Parotid gland (tissue), 1 donor: ENCODE results near the genes SLC30A10 and IARS2.

DNA sequence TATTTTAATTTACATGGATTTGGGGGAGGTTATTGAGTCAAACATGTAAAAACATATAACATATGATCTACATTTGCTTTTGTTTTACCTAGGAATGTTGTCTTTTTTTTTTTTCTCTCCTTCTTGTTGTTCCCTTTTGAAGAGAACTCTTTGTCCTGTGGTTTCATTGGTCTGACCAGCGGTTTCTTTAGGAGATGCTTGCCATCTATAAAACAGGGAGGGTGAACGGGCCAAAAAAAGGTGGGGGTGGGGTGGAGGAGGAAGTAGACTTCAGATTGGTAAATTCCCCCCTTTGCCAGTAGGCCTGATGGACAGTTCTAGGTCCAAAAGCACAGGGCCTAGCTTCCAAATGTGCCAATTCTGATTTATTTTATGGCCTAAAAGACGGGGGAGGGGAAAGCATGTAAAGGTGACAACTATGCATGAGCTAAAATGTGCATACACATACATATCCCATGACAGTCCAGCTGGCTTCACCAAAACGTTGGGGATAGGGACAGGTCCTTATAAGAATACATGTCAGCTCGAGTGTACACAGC lies 6.5 kb upstream of the PROX1 start:
- PRO-cap = no peak

DNA sequence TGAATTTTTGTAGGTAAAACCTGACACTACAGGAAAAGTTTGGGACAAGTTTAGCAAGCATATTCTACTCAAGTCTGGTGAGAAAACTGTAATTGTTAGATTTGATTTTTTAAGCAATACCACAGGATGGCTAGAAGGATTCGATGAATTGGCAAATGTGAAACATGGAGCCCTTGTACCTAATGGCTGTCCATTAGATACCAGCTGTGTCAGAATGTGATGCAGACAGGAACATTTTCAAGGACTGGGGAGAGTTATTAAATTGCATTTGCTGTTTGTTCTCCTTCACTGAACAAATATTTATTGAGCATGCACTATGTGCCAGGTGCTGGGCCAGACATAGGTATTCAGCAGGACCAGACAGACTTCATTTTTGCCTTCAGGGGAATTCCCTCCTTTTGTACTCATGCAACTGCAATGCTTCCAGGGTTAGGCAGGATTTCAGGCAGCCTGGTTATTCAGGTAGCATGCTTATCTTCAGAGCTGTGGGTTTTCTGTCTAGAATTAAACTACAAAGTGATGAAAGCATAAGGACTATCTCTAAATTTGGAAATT lies 64.3 kb upstream of the SMYD2 start:
- PRO-cap = no peak

DNA sequence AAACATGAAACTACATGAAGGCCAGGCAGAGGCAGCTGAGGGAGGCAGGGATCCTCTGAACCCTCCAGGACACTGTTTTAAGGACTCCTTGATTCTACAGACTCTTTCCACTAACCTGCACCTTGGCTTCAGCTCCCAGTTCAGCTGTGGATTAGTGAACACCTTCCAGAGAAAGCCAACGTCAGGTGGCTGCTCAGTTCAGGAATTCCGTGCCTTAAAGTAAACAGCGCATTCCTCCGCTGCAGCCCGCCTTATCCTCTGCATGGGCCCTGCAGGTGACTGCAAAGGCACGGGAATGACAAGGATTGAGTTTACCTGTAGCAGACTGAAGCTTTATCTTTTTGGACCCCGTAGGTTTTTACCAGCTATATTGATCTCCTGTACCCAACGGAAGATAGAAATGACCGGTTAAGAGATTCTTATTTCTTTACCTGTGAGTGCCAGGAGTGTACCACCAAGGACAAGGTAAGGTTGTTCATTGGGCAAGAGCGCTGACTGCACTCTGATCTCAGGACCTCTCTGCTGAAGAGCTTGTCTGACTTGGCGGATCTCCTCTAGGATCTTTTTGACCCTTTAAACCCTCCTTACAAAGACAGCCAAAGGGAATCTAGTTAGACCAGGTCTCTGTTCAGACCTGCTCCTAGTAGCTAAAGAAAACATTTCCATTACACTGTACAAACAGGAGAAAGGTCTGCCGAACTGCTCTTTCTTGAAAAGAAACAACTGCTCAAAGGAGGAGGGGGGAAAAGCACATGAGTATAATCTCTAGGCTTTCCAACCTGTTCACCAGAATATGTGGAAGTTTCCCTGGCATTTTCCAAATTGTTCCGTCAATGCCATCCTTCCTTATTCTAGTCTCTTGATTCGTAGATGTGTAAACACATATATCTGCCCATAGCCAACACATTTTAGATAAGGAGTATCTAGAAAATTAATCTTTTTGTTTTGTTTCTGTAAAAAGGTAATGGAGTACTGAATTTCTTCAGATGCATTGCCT lies 49.2 kb downstream of the SMYD2 start:
- PRO-cap = no peak

- PRO-cap = no peak
These were observed 129.1 kb downstream of the PTPN14 start for GRCh38 chr1:214422358-214422719.

- PRO-cap = no peak
These were observed 123.5 kb downstream of the PTPN14 start for GRCh38 chr1:214427733-214428403.

DNA sequence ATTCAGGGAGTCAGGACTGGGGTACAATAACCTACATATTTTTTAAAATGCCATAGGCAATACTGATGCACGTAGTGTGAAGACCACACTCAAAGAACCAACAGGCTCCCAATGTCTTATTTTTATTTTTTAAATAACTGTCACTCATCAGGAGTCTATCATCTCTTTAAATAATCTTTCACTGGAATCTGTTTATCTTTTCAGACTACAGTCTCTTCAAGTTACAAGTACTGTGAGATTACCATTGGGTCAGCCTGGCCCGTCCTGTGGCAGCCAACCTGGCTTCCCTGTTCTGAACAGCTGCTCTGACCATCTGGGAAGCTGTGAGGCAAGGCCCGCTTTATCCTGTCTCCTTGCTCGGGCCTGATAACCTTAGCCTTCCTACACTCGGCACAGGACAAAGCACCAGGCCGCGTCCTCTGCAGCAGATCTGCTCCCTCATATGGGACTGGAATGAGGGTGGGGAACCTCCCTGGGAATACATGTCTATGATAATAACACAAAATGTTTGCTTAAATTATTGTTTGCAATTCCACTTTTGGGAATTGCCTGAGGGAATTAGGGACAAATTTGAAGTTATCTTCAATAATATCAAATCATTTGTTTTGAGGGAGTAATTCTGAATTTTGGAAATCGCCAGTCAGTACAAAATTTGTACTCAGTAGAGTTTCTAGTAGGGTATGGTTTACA lies 113.3 kb downstream of the PTPN14 start:
- PRO-cap = no peak

GRCh38 chr1:214445415-214446385 lies 105.7 kb downstream of the PTPN14 start:
- PRO-cap = no peak

- PRO-cap = no peak
These were observed 87.0 kb downstream of the PTPN14 start for GRCh38 chr1:214464172-214464985.

DNA sequence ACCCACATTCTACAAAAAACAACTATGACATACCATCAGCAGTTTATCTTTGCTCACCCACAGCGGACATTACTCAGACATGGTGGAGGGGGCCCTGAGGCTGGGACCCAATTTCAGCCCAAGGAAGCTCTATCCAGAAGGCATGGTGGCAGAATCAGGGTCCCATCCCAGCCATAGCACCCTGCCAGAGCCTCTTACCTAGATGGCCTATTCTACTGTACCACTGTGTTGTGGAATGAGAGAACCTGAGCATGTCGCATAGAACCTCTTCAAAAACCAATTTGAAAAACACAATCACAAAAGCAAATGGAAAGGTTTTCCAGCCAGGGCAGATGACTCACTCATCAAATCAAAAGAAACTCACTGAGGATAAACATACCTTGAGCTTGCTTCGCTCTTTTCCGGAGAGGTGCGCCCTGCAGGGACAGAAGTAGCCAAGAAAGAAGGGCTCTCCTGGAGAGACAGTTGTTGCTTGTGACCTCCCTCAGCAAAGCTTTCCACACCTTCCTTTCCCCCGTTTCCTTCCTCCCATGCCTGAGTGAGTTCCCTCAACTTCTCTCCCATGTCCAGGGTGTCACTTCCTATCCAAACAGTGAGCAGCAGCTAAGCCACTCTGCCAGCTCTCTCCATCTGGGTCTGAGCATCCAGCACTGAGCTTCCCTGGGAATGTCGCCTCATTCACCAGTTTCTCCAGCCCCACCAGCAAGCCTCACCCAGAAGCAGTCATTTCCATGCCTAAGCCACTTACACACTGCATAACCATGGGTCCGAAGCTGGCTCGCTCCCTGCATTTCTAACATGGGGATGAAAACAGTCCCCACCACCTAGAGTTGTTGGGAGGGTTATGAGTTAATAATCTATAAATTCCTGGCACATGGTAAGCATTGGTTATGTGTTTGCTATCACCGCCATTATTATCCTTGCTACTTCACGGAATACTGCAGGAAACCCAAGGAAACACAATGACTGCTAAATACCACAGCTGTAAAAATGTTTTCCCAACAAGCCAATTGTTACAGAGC lies 75.1 kb downstream of the PTPN14 start:
- PRO-cap = no peak

DNA sequence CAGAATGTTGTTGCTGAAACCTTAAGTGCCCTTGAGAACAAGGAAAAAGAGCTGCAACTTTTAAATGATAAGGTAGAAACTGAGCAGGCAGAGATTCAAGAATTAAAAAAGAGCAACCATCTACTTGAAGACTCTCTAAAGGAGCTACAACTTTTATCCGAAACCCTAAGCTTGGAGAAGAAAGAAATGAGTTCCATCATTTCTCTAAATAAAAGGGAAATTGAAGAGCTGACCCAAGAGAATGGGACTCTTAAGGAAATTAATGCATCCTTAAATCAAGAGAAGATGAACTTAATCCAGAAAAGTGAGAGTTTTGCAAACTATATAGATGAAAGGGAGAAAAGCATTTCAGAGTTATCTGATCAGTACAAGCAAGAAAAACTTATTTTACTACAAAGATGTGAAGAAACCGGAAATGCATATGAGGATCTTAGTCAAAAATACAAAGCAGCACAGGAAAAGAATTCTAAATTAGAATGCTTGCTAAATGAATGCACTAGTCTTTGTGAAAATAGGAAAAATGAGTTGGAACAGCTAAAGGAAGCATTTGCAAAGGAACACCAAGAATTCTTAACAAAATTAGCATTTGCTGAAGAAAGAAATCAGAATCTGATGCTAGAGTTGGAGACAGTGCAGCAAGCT lies 38.1 kb downstream of the CENPF start:
- PRO-cap = no peak

DNA sequence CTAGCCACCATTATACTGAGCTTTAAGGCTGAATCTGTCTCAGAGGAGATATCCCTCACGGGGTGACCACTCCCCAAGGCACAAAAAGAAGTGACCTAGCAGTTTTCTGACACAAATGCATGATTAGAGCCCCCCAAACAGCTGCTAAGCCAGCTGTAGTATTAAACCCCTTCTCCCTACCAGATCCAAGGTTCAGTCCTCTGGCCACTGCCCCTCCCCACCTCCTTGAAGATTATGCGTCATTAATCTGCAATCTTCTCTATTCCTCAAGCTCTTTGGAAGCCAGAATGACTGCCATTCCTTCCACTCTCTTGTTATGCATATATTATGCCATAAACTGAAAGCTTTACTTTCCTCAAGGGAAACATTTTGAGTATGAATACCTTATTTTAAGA lies 74.7 kb downstream of the KCNK2 start:
- PRO-cap = no peak

DNA sequence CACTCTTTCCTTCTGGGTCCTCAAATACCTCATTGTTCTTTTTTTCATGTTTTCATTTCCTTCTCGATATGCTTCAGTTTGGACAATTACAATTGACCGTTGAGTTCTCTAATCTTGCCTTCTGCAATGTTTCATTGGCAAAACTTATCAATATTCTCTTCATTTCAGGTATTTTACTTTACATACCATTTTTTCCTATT lies 261.2 kb downstream of the USH2A start:
- PRO-cap = no peak

DNA sequence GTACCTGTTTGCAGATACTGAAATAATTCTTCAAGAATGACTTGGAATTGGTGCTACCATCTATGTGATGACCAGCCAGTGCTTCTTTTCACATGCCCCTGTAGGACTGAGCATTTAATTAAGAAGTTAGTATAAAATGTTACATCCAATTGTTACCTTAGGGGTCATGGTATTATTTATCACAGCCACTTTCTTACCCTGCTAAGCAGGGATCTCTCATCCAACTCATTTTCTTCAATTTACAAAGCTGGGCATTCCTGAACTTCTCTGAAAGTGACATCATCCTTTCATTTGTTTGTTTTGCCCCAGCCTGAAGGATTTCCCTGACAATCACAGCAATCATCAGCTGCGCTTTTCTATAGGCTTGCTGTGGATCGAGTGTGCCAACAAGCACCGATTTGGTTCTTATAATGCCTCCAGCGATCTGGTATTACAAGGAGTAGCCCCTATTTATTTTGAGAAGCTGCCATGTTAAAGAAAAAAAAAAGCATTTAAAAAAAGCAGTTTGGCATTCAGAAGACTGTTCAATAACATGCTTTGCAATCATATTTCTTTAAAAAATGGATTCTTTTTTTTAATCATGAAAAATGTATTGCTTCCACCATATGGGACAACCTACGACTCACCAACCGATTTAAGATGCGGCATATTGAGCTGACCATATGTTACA lies 240.2 kb downstream of the USH2A start:
- PRO-cap = no peak

- PRO-cap = no peak
These were observed 62.5 kb upstream of the ESRRG start for GRCh38 chr1:216785810-216786100.

- PRO-cap = unidirectional peak, minus-strand start at chr1:218347369; bidirectional peak, plus-strand start at chr1:218348021, minus-strand start at chr1:218347874
These were observed 2.3 kb downstream of the TGFB2 start for GRCh38 chr1:218347252-218348092.

- PRO-cap = no peak
These were observed 35.2 kb downstream of the TGFB2 start for GRCh38 chr1:218380019-218380993.

DNA sequence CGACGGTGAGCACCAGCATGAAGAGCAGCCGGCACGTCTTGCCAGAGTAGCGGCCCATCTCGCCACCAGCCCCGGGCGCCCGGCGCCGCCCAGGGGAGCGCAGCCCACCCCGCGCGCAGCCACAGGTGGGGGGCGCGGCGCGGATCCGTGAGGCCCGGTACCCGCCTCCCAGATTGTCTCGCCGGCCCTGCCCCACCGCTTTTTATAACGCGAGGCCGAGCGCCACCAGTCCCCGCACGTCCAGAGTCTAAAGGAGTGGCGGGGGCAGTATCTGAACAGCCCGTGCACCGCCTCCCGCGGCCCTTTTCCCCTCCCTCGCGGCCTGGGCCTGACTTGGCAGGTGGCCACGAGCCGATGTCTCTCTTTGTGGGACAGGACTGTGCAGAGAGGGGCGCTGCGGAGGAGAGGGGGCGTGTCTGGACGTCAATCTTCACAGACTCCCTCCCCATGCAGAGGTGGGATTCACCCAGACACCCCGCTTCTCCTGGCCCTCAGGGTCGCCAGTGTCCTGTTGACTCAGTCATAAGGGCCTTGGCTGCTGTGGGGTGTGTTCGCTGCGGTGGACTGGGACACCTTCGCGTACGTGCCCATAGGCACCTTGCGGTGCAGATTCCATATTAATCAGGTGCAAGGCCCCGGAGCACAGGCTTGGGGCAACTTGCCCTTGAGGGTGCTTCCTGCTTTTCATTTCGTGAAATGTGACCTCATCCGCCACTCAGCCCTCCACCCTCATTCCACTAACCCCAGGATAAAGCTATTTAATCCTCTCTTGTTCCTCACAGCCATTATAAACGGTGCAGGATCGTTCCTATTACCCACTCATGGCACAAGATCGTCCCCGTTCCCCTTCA lies at the start of gene SLC30A10:
Gene SLC30A10, minus strand, starts transcription at position 175 of the 851 bp plus-strand sequence.
- PRO-cap = no peak

GRCh38 chr1:220090195-220090713 lies 666 bp upstream of the BPNT1 start:
- PRO-cap = no peak

GRCh38 chr1:220093900-220094970 lies at the start of gene IARS2:
Gene IARS2 (plus strand): TSS chr1:220094132.
- PRO-cap = unidirectional peak, plus-strand start at chr1:220094170

GRCh38 chr1:220206598-220207178 lies 65.6 kb downstream of the RAB3GAP2 start:
- PRO-cap = no peak